Diencephalon (tissue), 2 donors: Measurements from ENCODE around the genes PLIN2, MLLT3 and IFNA1.

DNA sequence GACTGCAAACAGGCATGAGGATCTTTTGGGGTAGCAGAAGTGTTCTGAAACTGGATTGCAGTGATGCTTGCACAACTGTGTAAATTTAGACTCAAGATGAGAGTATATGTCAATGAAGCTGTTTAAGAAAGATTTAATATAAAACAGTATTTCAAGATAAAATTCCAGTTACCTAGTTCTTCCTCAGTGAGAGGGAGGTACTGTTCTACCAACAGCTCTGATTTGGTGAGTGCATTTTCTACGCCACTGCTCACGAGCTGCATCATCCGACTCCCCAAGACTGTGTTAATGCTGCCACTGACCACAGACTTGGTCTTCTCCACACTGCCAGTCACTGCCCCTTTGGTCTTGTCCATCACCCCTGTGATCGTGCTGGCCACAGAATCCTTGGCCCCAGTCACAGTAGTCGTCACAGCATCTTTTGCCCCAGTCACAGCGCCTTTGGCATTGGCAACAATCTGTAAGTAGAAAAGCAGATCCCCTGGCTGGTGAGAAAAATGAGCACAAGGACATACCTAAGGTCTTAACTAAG is 6.5 kb downstream of the PLIN2 start:
- RAMPAGE, long total RNA = no peak

- RAMPAGE, long total RNA = no peak
Measured at GRCh38 chr9:19127343-19127896, at the start of gene PLIN2. Gene PLIN2 (minus strand): TSS chr9:19127492.

DNA sequence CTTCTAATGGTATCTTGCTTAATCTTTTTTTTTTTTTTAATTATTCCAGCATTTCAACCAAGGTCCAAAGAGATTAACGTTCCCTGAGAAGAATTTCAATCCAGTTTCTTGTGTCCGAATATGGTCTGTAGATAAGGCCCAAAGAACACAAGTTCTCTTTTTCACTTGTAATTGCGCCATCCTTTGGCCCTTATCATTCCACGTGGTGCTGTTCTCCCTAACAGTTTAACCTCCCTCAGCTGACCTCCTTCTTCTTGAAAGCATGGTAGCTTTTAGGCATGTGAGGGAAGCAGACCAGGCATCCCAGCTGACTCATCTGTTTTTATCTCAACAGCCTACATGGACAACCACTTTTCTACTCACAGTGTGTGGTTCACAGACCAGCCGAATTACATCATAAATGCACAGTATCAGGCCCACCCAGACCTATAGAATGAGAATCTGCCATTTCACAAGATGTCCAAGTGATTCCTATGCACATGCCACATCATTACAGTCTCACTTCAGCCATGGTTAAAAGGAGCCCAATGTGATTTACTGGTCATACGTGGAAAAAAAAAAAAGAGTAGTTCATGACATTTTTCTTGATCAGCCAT is 26.9 kb upstream of the PLIN2 start:
- RAMPAGE, long total RNA = no peak

- RAMPAGE, long total RNA = no peak
Measured at GRCh38 chr9:19232091-19232573, 1.6 kb downstream of the DENND4C start.

- RAMPAGE, long total RNA = no peak
Measured at GRCh38 chr9:19404283-19404841, 4.4 kb upstream of the ACER2 start.

GRCh38 chr9:19493288-19493844 is 84.6 kb downstream of the ACER2 start:
- RAMPAGE, long total RNA = no peak

DNA sequence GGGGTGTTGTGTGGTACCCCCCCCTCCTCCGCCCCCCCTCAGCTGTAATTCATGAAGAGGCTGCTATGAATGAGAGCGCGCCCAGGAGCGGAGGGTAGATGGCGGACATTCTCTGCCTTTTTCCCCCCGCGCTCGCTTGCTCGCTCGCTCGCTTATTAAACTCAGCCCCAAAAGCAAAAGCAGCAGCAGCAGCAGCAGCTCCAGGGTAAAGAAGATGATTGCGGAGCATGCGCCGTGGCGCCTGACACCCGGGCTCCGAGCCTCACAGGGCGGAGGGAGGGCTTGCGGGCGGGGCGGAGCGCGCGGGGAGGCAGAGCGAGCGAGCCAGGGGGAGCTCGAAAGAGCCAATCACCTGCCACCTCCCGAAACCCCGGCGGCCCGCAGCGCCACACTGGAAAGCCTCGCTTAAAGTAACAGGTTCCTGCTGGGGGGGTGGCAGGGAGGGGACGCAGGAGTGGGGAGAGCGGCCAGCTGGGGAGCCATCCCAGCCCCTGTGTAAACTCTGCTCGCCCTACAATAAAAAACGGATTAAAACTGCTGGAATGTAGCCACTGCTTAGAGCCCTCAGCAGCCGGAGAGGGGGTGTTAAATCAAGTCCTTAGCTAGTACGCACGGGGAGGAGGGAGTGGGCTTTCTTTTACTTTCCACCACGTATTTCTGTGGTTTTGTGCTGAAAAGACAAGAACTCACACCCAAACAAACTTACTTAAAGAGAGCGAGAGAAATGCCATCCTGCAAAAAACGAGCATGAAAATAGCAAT is at the start of gene MLLT3:
Gene MLLT3 (minus strand): TSS at position 220 of the 761 bp plus-strand sequence.
- RAMPAGE, long total RNA = no peak

DNA sequence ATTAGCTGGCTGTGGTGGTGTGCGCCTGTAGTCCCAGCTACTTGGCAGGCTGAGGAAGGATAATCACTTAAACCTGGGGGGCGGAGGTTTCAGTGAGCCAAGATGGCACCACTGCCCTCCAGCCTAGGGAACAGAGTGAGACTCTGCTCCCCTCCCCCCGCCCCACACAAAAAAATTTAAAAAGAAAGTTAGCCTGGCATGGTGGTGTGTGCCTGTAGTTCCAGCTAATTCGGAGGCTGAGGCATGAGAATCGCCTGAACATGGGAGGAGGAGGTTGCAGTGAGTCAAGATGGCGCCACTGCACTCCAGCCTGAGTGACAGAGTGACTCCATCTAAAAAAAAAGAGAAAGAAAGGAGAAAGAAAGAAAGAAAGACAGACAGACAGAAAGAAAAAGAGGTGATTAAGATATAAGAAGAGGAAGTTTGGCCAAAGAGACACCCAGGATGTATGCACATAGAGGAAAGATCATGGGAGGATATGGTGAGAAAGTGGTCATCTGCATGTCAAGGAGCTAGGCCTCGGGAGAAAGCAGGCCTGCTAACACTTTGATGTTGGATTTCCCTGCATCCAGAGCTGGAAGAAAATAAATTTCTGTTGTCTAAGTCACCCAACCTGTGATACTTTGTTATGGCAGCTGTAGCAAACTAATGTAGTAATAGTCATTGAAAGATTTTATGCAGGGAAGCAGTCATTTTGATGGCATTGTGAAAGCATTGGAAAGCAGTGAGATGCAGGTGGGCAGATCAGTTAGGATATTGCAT is 24.8 kb upstream of the FOCAD start:
- RAMPAGE, long total RNA = no peak

DNA sequence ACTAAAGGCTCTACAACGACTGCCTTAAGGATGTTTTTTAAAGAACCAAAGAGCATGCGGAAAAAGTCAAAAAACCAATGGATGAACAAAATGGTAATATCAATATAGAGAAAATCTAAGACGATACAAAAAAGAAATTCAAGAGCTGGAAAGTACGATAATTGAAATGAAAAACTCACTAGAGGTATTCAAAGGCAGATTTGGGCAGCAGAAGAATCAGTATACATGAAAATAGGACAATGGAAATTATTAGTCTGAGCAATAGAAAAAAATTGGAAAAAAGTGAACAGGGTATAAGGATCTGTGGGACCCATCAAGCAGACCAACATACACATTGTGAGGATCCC is 30.3 kb downstream of the HACD4 start:
- RAMPAGE, long total RNA = no peak

GRCh38 chr9:21080172-21080378 is 2.3 kb upstream of the IFNB1 start:
- RAMPAGE, long total RNA = no peak

DNA sequence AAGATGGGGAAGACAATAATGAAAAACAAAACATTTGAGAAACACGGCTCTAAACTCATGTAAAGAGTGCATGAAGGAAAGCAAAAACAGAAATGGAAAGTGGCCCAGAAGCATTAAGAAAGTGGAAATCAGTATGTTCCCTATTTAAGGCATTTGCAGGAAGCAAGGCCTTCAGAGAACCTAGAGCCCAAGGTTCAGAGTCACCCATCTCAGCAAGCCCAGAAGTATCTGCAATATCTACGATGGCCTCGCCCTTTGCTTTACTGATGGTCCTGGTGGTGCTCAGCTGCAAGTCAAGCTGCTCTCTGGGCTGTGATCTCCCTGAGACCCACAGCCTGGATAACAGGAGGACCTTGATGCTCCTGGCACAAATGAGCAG is at the start of gene IFNA1:
Gene IFNA1 (plus strand): TSS at position 174 of the 379 bp plus-strand sequence.
- RAMPAGE, long total RNA = no peak

- RAMPAGE, long total RNA = no peak
Measured at GRCh38 chr9:21444033-21444806, 4.0 kb downstream of the IFNA1 start.

DNA sequence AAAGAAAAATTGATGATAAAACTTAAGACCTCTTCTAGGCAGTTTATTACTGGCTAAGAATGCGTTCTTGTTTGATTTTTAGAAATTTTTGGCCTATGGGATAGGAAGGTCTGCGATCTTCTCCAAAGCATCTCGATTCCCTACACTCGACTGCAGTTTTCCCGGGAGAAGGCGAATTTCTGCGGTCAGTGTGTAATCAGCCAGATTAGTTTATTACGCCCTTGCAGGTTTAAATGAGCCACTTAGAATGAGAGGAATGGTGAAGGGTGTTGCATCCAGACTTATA is 1.2 kb downstream of the MTAP start:
- RAMPAGE, long total RNA = no peak

DNA sequence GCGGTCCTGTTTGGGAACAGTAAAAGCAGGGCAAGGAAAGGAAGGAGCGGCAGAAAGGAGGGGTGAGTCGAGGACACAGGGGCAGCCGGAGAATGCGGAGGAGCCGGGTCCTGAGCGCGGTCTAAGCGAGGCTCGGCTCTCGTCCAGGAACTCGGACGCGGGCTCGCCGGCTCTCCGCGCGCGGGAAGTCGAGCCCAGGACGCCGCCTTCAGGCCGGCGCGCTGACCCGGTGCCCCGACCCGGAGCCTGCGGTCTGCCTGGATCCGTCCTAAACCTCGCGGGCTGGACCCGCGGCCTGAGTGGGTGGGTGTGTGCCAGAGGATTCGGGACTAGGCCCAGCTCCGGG is 13.5 kb downstream of the CDKN2B start:
- RAMPAGE, long total RNA = no peak

- RAMPAGE, long total RNA = no peak
Measured at GRCh38 chr9:22008482-22009038, 545 bp downstream of the CDKN2B start.

DNA sequence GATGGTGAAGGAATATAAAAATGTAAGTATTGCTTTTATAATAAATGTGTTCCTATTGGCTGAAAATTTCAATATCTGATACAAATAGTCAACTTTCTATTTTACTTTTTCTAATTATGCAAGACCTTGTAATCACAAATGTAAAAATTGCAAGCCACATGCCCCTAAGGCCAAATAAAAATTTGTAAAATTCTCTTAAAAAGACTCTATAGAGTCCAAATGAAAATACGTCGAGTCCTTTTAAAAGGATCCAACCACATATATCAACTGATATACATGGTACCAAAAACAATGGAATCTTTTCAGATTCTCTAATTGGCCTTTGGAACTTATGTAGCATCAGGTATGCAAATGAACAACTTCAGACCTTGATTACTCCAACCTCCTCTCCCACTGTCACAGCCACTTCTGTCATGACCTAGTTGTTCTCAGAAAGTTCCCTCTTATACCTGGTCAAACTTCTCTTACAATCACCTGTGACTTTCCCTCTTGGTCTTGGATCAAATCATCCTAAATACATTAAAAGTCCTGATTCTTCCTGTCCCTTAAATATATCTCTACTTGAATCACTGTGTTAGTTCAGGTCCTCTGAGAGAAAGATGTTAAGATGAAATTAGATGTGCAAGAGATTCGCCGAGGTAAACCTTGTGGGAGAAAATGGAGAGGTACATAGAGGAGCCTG is 104.8 kb upstream of the CDKN2B start:
- RAMPAGE, long total RNA = no peak

DNA sequence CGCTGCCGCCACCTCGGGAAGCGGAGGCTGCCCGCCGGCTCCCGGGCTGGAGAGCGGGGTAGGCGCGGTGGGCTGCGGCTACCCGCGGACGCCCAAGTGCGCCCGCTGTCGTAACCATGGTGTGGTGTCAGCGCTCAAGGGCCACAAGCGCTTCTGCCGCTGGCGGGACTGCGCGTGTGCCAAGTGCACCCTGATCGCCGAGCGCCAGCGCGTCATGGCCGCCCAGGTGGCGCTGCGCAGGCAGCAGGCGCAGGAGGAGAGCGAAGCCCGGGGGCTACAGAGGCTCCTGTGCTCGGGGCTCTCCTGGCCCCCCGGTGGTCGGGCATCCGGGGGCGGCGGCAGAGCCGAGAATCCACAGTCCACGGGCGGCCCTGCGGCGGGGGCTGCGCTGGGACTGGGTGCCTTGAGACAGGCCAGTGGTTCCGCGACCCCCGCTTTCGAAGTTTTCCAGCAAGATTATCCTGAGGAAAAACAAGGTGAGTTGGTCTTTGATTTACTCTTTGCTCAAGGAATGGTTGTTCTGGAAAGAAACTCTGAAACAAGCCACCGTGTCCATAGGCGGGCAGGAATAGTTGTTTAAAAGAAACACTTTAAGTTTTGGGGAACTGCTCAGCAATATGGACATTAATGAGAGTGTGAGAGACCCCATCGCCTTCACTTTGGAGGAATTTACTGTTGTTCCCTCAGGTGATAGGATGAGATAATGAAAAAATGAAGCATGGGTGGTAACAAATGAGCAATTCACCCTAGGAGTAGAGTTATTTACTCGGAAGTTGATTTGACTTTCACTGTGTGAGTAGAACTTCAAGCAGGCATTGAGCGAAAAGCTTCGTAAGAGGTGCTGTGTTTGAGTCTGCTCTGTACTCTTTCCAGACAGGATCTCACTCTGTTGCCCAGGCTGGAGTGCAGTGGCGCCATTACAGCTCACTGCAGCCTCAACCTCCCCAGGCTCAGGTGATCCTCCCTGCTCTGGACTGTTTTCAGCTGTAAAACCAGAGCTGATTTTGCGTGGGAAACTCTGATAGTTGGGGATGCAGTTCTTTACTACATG is 958 bp downstream of the DMRTA1 start:
- RAMPAGE, long total RNA = no peak

- RAMPAGE, long total RNA = no peak
Measured at GRCh38 chr9:27003816-27004083, 1.7 kb downstream of the LRRC19 start.

- RAMPAGE, long total RNA = no peak
Measured at GRCh38 chr9:27303039-27303599, 6.2 kb upstream of the EQTN start.

- RAMPAGE, long total RNA = no peak
Measured at GRCh38 chr9:27379294-27379679, 82.3 kb upstream of the EQTN start.